WTC11 (cell line): ENCODE results near the genes MUC22, TCF19, POU5F1 and LST1.

DNA sequence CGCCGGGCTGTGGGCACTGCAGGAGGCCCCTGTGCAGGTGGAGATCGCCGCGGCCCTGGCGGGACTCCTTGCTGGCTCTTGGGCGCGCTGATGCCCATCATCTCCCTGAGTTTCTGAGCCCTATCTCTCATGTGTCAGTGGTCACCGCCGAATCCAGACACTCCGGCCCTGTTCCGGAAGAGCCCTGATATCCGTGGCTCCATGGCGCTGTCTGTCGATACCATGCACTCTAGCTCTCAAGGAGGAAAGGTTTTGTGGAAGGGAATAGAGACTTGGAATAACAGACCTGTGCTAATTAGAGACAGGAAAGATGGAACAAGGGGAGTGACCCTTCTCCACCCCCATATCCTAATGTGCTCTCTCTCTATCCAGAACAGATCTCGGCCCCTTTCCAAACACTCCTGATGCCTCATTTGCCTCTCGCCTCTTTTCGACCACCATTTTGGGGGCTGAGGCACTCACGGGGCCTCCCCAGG is 433 bp downstream of the VARS2 start:
- PRO-cap: no peak

GRCh38 chr6:30930273-30931025 is 1.5 kb downstream of the SFTA2 start:
- PRO-cap: no peak

DNA sequence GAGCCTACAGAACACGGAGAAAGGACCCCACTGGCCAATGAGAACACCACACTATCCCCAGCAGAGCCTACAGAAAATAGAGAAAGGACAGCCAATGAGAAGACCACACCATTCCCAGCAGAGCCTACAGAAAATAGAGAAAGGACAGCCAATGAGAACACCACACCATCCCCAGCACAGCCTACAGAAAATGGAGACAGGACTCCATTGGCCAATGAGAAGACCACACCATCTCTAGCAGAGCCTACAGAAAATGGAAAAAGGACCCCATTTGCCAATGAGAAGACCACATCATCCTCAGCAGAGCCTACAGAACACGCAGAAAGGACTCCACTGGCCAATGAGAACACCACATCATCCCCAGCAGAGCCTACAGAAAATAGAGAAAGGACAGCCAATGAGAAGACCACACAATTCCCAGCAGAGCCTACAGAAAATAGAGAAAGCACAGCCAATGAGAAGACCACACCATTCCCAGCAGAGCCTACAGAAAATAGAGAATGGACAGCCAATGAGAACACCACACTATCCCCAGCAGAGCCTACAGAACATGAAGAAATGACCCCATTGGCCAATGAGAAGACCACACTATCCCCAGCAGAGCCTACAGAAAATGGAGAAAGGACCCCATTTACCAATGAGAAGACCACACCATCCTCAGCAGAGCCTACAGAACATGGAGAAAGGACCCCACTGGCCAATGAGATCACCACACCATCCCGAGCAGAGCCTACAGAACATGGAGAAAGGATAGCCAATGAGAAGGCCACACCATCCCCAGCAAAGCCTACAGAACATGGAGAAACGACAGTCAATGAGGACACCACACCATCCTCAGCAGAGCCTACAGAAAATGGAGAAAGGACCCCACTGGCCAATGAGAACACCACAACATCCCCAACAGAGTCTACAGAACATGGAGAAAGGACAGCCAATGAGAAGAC is 10.1 kb downstream of the MUCL3 start:
- PRO-cap: no peak

DNA sequence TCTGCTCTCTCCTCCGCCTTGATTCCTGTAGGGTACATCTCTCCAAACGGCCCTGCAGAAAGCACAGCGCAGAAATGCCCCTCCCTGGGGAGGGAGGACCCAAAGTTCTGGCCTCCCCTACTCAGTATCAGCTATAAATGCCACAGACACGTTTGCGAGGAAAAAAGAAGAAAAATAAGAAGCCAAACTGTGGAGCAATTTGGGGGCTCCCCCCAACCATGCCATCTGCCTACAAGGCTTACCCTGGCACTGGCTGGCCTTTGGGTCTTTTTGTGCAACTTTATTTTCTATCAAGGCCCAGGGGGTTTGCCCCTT is at the start of gene MUC22:
TSS of gene MUC22 (plus strand) at position 161 of the 315 bp plus-strand sequence.
- PRO-cap: no peak

DNA sequence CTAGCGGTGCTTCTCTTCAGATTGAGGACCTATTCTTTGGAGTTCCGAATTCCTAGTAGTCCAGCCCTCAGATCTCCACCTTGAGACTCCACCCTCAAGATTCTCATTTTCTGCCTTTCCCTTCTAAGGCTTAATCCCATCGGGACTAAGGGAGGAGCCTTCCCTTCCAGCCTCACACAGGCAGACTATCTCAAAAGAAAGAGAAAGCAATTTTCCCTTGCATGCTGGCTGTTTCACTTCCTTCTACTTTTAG is 32.6 kb downstream of the MUC22 start:
- PRO-cap: no peak

DNA sequence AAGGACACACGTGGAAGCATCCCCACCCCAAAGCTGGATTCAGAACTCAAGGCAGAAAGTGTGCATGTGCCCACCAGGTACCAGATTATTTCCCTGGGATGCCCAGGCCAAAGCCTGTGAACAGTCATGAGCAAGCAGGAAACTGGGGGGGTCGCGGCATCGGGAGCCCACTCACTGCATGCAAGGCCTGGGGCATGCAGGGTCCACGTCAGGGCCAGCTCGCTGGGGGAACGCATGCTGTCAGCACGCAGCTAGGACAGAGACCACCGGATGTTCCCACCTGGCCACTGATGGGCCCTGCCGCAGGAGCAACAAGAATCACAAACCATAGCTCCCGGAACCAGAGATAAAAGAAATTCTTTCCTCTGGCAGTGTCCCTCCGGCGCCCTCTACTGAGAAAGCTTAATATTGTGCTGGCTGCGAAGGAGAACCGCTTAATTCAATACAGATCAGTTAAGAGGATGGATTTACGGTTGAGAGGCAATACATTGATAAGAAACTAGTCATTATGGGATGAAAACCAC is 32.7 kb downstream of the C6orf15 start:
- PRO-cap: no peak

GRCh38 chr6:31144270-31145464 is 5.8 kb upstream of the PSORS1C2 start:
- PRO-cap: no peak

GRCh38 chr6:31157905-31158953 is at the start of gene TCF19:
TSS of gene TCF19 (plus strand) at chr6:31158589.
- PRO-cap: unidirectional peak, minus-strand start at chr6:31158075; unidirectional peak, minus-strand start at chr6:31158184; bidirectional peak, plus-strand start at chr6:31158616, minus-strand start at chr6:31158386

DNA sequence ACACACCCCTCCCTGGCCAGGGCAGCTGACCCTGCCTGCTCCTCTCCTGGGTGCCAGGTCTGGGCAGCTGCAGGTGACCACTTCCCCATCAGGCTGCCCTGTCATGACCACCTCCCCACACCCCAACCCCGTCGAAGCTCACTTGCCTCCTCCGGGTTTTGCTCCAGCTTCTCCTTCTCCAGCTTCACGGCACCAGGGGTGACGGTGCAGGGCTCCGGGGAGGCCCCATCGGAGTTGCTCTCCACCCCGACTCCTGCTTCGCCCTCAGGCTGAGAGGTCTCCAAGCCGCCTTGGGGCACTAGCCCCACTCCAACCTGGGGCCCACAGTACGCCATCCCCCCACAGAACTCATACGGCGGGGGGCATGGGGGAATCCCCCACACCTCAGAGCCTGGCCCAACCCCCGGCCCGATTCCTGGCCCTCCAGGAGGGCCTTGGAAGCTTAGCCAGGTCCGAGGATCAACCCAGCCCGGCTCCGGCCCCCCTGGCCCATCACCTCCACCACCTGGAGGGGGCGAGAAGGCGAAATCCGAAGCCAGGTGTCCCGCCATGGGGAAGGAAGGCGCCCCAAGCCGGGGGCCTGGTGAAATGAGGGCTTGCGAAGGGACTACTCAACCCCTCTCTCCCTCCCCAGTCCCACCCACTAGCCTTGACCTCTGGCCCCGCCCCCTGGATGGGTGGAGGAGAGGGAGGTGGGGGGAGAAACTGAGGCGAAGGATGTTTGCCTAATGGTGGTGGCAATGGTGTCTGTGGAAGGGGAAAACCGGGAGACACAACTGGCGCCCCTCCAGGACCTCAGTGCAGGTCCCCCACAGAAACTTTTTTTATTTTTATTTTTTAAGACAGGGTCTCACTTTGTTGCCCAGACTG is at the start of gene POU5F1:
TSS of gene POU5F1 (minus strand) at position 613 of the 870 bp plus-strand sequence.
- PRO-cap: bidirectional peak, plus-strand start at position 740 of the sequence, minus-strand start at position 593 of the sequence

GRCh38 chr6:31178506-31179695 is 8.4 kb upstream of the POU5F1 start:
- PRO-cap: no peak

DNA sequence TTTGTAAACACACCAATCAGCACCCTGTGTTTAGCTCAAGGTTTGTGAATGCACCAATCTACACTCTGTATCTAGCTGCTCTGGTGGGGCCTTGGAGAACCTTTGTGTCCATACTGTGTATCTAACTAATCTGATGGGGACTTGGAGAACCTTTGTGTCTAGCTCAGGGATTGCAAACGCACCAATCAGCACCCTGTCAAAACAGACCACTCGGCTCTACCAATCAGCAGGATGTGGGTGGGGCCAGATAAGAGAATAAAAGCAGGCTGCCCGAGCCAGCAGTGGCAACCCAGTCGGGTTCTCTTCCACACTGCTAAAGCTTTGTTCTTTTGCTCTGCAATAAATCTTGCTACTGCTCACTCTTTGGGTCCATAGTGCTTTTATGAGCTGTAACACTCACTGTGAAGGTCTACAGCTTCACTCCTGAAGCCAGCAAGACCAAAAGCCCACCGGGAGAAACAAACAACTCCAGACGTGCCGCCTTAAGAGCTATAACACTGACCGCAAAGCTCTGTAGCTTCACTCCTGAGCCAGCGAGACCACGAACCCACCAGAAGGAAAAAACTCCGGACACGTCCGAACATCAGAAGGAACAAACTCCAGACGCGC is 25.8 kb upstream of the POU5F1 start:
- PRO-cap: unidirectional peak, plus-strand start at position 287 of the sequence

DNA sequence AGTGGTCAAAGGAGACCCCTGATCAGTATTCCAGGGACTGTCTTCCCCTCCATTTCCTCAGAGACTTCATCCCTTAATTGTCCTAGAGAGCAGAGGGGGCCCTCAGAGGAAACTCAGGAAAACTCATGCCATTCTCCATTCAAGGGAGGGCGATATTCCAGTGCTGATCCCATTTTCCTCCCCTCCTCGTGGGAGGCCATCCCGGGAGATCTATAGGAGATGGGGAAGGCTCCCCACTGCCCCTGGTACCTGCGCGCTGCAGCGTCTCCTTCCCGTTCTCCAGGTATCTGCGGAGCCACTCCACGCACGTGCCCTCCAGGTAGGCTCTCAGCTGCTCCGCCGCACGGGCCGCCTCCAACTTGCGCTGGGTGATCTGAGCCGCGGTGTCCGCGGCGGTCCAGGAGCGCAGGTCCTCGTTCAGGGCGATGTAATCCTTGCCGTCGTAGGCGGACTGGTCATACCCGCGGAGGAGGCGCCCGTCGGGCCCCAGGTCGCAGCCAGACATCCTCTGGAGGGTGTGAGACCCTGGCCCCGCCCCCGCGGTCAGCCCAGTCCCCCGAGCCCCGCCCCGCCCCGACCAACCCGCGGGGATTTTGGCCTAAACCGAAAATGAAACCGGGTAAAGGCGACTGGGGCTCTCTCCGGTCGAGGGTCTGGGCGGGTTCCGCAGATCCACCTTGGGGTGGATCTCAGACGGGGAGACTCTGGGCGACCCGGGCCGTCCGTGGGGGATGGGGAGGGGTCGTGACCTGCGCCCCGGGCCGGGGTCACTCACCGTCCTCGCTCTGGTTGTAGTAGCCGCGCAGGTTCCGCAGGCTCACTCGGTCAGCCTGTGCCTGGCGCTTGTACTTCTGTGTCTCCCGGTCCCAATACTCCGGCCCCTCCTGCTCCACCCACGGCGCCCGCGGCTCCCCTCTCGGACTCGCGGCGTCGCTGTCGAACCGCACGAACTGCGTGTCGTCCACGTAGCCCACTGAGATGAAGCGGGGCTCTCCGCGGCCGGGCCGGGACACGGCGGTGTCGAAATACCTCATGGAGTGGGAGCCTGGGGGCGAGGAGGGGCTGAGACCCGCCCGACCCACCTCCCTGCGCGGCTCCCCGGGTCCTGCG is 713 bp downstream of the HLA-C start:
- PRO-cap: unidirectional peak, plus-strand start at position 628 of the sequence; unidirectional peak, plus-strand start at position 831 of the sequence

DNA sequence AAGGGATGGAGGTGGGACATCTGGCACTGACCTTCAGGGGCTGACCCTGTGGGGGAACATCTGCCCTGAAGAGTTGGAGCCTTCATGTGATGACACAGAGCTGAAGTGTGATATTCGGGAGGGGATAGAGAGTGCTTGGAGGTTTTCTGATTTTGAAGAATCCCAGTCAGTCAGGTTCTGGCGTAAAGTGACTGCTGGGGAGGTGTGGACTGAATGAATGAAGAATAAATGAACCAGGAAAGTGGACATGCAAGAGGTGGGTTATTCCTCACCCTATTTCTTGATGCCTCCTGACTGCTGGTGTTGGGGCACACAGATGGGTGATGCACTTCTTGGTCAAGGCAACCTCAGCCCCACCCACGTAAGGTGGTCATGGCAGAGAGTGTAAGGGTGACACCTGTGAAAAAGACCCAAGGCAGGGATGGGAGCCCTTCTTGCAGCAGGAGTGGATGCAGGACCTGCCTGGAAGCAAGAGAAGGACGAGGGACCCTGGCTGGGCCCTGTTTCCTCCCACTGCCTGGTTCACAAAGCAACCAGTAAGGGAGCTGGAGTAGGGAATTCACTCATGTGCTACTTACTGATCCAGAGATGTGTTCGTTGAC is 13.1 kb downstream of the MICA start:
- PRO-cap: no peak

- PRO-cap: no peak
These were observed 2.3 kb upstream of the MICB start for GRCh38 chr6:31495611-31496019.

- PRO-cap: no peak
These were observed 4.3 kb downstream of the MCCD1 start for GRCh38 chr6:31533058-31533399.

GRCh38 chr6:31540628-31540936 is 1.2 kb downstream of the DDX39B start:
- PRO-cap: no peak

- PRO-cap: bidirectional peak, plus-strand start at chr6:31541330, minus-strand start at chr6:31541178
These were observed 806 bp downstream of the DDX39B start for GRCh38 chr6:31540937-31541456.

- PRO-cap: no peak
These were observed 12.3 kb upstream of the LTA start for GRCh38 chr6:31559631-31560297.

DNA sequence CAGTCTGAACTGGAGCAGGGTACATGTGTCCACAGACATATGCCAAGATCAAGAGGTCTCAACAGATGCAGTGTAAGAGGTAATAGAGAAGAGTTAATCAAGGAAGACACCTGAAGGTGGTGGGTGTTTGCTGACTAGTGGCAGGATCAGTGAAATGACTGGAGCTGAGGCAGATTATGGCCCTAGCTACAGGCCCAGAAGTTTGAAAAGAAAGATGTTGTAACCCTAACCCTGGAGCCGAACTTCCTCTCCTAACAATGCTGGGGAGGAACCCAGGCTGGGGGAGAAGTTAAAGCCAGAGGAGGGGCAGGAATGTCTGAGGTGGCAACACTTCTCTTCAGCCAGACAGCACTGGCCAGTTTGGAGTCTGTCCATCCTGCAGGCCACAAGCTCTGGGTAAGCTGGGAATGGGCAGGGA is at the start of gene LST1:
TSS of gene LST1 (plus strand) at position 358 of the 418 bp plus-strand sequence.
- PRO-cap: no peak

GRCh38 chr6:31621126-31621417 is 557 bp downstream of the PRRC2A start:
- PRO-cap: bidirectional peak, plus-strand start at chr6:31621274, minus-strand start at chr6:31621262